GM12892 (cell line): Measurements from ENCODE around the genes OPN1MW and TKTL1.

DNA sequence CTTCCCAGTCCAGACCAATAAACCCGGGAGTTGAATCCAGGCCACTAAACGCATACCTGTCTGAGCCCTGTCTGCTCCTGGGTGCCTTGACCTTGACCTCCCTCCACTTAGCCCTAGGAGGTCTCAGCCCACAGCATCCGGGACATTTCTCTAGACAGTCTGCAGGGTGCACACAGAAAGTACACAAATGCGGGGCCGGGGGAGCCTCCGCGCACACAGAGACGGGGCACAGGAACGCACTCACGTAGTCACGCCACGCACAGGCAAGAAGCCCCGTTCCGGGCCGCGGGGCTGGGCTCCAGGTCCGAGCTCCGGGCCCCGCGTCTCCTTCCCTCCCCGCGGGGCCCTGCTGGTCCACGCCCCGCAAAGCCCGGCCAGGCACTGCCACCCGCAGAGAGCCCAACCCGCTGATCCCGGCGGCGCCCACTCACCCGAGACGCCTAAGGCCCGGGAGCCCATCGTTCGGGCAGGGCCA is 1.0 kb downstream of the PDZD4 start:
- RRBS: 33% methylated on average over 22 of the region's 35 CpGs

DNA sequence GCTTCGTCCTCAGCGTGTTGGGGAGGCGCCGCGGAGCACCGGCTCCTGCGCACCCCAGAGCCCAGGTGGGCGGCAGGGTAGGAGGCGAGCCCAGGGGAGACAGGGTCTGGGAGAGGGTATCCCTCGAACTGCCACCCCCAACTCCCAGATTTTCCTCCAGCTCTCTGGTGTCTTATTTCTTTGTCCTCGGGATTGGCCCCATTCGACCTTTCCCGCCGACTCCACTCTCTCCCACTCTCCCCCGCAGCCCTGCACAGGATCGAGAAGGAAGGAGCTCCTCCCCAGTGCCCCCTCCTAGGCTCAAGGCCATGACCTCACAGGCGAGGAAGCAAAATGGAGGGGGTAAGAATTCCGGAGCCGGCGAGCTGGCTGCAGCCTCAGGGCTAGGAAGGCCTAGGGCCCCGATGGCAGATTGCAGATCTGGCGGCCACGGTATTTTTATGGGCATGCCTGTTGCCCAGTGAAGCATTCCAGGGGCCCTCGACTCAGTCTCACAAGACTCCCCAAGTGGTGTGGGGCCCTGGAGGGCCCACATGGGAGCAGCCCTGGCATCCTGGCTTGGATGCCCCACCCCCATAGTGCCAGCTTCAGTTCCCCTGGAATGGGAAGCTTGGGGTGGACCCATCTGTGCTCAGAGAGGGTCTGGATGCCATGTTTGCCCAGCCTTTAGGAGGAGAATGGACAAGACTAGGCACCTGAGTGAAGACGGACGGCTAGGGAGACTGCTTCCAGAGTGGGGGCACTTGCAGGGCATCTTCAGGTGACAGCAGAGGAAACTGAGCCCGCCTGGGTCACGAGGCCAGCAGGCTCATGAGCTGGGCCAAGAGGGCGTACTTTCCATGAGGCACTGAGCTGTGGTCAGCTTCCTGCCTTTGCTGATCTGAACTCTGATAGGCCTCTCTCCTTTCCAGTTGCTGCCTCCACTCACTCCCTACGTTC is 1.0 kb upstream of the L1CAM start:
- RRBS: no CpG with 5 or more reads among the region's 30 CpGs

- RRBS: no CpG with 5 or more reads among the region's 9 CpGs
These were observed 470 bp upstream of the AVPR2 start for GRCh38 chrX:153904028-153904378.

DNA sequence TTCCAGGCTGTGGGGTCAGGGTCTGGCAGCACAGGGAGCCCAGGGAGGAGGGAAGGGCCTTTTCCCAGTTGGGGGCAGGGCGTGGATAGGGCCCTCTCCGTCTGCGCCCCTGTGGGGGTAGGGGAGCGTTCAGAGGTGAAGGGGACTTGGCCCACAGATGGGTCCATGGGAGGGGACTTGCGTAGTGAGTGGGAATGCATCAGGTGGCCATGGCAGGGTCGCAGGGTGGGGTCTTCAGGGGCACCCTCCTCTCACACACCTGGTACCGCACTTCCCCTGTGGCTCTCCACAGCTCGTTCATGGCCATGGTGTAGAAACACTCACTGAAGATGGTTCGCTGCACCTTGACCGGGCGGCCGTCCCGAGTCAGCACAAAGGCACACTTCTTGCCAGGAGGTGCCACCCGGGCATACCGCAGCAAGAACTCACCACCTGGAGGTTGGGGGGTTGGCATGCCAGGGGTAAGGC is 1.1 kb downstream of the RENBP start:
- RRBS: 82% methylated on average over 5 of the region's 15 CpGs

DNA sequence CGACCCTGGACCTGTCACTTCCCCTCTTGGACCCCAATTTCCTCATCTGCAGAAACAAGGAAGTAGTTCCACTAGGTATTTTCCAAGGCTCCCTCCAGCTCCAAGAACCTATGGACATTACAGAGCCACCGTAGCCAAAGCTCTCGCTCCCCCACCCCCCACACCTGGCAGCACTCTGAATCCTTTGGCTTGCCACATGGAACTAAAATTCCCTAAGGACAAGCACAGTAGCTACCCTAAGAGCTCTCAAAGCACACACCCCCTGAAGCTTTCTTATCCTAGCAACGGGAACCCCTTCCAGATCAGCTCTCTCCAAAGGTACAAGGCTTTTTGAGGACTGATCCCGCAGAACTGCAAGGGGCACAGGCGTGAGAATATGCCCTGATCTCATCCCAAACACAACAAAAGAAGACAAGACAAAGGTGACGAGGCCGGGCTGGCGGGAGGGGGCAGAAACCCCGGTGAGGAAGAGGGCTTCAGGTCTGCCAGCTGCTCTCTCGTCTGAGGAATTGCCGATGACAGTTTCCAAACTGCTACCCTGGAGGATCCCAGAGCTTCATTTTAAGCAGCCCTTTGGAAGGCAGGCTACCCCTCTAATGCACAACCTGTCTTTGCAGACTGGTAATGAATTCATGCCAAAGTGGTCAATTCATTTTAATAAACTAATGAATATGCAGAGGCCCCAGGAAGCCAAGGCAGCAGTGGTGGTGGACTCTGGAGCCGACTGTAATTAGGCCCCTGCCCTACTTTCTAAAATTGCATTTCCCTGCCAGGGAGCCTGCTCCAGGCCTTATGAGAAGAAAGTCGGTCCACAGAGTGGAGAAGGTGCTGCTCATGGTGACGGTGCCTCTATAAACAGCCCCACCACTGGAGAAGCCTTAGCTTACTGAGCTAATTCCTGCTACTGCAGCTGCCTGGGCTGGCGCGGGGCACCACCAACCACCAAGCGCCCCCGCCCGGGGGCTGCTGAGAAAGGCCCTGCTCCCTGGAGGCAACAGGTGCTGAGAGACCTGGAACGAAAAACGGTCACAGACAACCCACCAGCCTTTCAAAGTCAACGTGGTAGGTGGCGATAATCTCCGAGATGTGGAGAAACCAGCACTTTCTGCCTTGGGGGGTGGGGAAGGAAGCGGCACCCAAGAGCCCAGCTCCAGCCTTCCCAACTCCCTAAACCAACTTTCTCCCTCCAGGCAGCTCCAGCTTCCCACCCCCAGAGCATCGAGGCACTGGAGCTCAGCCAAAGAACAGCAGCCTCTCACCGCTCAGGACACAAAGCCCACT is 3.2 kb downstream of the HCFC1 start:
- RRBS: no CpG with 5 or more reads among the region's 28 CpGs

DNA sequence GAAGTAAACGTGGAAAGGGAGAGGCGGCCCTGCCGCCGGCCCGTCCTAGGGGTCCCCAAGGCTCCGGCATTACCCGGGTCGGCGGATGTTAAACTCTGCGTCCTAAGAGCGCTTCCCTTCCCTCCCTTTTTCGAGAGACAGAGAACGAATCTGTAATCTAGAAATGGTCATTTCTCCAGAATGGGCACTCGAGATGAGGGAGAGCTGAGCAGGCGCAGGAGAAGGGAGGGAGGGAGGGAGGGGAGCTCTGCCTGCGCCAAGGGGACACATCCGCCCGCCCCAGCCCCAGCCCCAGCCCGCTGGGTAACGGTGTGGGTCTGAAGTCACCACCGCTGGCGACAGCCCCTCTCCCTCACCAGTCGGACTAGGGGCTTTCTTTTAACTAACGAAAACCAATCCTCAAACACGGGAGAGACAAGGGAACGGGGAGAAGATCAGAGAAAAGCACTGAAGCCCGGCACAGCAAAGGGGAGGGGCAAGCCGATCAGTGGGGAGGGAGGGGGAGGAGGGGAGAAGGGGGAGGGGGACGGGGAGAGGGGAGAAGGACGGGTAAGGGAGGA is 1.6 kb downstream of the HCFC1 start:
- RRBS: no CpG with 5 or more reads among the region's 30 CpGs

DNA sequence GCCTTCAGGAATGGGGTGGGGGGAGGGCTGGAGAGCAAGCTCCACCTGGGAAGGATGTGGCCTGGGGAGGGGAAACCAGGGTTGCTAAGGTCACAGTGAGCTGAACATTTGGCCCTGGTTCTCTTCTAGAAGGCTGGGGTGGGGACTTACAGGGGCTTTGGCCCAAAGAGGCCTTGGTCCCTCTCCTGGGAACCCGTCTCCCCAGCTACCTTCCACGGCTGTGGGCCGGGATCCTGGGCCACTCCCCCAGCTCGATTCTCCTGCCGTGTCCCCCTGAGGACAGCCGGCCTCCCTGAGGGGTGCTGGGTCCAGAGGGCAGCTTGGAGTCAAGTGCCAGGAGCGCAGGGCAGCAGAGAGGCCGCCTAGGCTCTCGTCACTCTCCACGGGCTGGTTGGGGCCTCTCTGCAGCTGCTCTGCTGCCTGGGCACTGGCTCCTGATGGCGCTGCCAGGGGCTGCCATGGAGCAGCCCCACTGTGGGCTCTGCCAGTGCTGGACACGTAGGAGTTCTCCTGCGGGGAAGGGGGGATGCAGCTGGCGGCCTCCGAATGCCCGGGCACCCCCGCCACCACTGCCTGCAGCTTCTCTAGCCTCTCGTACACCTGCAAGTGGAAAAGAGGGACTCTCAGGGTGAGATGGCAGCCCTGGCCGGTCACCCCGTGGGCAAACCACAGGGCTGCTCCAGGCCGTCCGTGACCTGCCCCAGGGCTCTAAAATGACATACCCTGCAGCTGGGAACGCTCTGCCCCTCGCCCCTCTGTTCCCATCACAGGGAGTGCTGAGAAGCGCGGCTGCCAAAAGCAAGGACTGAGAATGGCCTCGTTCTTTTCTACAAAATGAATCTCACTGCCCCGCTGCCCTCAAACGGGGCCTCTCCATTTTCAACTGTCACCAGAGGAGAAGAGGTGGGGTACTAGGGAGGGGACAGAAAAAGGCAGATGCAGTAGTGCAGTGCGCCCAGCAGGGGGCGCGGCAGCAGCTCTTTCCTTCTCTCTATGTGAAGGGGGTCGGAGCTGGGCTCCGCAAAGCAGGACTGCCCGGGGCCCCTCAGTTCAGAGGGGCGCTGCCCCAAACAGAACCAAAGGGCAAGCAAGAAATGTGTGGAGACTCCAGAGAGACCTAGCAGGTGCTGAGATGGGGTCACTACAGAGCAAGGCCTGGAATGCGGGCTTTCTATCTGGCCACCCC is 6.5 kb downstream of the IRAK1 start:
- RRBS: 25% methylated on average over 4 of the region's 37 CpGs

GRCh38 chrX:154015309-154015942 is 4.3 kb downstream of the IRAK1 start:
- RRBS: no CpG with 5 or more reads among the region's 16 CpGs

GRCh38 chrX:154019381-154019619 is 402 bp downstream of the IRAK1 start:
- RRBS: no CpG with 5 or more reads among the region's 30 CpGs

- RRBS: no CpG with 5 or more reads among the region's 9 CpGs
These were observed 20.5 kb upstream of the IRAK1 start for GRCh38 chrX:154040096-154040712.

DNA sequence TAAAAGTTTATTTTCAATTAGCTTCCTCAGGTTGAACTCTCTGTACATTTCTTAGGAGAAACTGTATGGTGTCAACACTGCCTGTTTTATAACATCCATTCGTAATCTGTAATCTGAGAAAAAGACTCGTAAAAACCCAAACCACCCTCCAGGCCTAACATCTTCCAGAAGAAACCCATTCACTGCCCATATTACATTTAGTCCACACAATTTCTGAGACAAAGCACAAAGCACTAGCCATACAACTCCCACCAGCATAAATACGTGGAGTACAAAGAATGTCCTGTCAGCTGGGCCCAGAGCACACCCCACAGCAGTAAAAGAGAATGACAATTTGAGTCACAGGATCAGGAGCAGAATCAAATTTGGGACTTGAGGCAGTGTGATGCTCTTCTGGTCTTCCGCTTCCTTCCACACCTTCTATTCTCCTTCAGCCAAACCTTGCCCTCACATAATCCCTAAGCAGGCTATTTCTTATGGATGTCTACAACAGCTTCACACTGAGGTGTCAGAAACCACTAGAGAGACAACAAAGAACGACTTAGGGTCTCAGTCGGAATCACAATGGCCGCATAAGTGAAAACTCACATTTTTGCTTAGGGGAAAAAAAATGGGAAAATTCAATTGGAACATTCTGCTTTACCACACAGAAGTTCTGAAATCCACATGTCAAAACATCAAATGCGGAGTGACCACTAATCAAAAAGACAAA is 6.7 kb downstream of the MECP2 start:
- RRBS: no CpG with 5 or more reads among the region's 8 CpGs

DNA sequence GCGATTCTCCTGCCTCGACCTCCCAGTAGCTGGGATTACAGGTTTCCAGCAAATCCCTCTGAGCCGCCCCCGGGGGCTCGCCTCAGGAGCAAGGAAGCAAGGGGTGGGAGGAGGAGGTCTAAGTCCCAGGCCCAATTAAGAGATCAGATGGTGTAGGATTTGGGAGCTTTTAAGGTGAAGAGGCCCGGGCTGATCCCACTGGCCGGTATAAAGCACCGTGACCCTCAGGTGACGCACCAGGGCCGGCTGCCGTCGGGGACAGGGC is at the start of gene OPN1MW:
OPN1MW (plus strand) TSS at position 195 of the 265 bp plus-strand sequence.
- RRBS: no CpG with 5 or more reads among the region's 12 CpGs

DNA sequence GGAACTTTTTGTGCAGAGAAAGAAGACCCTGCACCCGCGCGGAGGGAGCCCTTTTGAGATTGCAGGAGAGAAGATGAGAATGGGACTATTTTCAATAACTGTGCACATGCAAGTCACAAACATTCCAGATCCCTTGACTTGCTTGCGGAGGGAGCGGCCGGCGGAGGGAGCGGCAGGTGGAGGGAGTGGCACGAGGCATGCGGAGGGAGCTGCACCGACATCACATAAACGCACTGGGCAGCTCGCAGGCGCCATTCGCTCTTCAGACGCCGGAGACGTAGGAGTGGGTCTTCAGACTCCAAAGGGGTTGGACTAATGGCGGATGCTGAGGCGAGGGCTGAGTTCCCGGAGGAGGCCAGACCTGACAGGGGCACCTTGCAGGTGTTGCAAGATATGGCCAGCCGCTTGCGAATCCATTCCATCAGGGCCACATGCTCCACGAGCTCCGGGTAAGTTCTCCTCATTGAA is at the start of gene TKTL1:
TKTL1 (plus strand) TSS at position 251 of the 468 bp plus-strand sequence.
- RRBS: 81% methylated on average over 6 of the region's 25 CpGs

DNA sequence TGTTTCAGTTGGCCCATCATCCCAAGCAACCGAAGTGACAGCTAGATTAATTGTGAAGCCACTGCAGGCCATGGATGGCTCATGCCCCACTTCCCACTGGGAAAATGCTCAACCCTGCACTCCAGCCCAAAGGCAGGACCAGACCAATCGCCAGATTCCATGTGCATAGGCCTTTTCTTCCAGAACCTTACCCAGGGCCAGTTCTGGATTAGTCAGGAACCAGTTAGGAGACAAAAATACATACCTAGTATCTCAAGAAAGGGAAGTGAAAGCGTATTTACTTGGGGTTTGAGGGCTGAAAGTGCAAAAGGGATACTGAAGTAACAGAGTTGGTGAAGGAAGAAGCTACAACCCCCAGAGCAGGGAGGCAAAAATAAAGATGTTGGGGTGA is 38.1 kb downstream of the TKTL1 start:
- RRBS: no CpG with 5 or more reads among the region's 3 CpGs

- RRBS: no CpG with 5 or more reads among the region's 43 CpGs
These were observed 24.7 kb downstream of the FLNA start for GRCh38 chrX:154349275-154350659.

DNA sequence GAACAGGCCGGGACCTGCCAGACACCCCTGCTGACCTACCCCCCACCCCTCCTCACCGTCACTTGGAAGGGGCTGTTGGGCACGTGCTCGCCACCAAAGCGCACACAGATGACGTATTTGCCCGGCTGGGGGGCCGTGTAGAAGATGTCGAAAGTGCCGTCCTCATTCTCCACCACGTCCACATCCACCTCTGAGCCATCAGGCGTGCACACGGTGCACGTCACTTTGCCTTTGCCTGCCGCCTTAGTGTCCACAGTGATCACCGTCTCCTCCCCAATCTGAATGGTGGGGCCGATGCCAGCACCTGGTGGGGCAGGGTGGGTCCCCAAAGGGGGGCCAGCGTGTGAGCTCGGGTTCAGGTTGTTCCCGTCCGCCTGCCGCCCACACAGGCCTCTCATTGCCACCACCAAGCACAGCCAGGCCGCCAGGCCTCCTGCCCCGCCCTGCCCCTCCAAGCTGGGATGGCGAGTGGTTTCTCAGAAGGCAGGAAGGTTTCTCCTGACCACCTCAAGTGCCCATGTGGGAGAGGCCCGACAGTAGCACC is 19.6 kb downstream of the FLNA start:
- RRBS: no CpG with 5 or more reads among the region's 26 CpGs

DNA sequence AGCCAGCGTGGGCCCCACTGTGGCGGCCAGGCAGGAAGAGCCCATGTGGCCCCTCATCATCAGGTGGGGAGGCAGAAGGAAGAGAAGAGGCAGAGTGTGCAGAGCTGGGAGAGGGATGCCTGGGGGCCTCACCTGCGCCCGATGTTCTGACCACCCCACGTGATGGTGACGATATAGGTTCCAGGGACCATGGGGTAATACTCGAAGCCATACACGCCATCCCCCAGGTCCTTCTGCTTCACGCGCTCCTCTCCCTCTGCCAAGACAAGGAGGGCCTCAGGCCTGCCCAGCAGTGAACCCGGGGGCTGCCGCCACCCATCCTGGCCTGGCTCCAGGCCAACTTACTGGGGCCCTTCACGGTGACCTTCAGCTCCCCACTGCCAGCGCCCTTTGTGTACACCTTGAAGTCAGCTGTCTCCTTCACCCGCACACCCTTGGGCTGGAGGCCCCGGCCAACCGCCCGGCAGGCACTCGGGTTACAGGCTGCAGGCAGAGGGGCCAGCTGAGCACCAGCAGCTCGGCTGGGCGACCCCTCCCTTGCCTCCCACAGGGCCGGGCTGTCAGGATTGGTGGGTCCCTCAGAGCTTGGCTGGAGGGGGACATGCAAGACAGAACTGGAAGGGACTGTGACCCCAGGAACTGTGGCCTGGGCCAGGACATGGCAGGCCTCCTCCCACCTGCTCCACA is 9.3 kb downstream of the FLNA start:
- RRBS: no CpG with 5 or more reads among the region's 22 CpGs

DNA sequence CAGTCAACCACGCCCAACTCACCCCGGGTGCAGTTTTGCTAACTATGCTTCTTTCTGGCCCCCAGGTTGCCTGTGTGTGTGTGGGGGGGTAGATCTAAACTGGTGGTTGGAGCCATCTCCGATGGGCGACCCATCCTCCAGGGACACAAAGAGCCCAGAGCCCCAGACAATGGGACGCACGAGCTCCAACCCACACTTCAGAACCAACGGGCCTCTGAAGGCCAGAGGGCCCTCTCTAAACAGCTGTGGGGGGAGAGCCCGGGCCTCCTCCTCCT is 4.2 kb downstream of the FLNA start:
- RRBS: no CpG with 5 or more reads among the region's 8 CpGs

DNA sequence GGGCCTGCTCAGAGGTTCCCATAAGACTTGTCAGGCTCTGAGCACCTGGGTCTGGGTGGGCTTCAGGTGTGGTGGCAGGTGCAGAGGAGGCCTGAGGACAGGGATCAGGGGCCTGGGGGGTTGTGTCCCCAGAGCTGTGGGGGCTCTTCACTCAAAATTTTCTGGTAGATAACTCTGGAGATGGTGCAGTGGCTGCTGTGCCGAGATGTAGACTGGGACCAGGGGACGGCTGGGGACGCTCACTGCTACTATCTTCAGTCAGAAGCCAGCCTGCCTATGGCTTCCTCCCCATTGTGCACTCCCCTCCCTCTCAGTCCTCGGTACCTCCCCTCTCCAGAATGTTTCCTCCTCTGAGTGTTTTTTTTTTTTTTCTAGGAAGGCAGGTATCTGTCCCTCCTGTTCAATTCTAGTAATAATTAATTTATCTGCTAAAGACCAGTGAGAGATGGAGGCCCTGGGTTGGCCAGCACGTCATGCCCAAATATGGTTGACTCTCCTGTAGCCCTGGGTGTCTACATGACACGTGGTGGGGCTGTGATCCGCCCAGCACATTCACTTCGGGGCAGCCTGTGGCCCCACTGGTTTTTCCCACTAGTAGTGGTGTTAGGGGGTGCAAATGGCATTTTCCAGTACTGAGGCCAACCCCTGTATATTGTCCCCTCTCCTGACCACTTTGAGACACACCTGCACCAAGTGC is 1.9 kb downstream of the FLNA start:
- RRBS: no CpG with 5 or more reads among the region's 8 CpGs

DNA sequence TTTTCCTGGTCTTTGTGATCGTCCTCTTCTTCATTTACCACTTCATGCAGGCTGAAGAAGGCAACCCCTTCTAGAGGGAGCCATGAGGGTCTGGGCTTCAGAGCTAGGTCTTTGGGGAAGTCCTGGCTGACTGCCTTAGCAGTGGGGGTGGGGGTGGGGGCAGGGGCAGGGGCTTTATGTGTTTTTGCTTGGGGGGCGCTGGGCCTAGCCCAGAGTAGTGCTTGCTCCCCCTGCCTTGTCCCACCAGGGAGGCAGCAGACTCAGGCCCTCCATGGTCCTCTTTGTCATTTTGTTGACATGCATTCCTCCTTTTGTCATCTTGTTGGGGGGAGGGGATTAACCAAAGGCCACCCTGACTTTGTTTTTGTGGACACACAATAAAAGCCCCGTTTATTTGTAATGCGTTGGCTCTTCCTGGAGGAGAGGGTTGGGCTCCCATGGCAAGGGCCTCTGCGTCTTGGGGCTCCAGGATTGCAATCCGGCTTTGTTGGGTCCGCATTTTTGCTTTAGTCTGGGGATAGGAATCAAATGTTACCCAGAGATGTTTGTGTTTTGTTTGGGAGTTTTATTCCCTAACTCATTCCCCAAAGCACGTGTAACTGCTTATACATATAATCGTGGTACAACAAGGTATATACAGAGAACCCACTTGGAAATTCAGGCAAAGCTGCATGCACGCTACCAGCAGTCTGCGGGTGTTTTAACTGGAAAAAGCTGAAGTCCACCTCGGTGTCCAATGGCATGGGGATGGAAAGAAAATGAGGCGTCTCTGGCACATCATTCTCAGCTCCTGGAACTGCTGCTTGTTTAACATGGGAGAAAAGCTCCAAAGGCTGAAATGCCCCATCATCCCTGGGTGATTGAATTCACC is 2.3 kb downstream of the EMD start:
- RRBS: no CpG with 5 or more reads among the region's 13 CpGs